SP-49 (cell line): Measurements from ENCODE around the genes LRRN3 and ZNF277.

GRCh38 chr7:107492485-107493011 lies 22.7 kb downstream of the GPR22 start:
- PRO-cap = no peak

DNA sequence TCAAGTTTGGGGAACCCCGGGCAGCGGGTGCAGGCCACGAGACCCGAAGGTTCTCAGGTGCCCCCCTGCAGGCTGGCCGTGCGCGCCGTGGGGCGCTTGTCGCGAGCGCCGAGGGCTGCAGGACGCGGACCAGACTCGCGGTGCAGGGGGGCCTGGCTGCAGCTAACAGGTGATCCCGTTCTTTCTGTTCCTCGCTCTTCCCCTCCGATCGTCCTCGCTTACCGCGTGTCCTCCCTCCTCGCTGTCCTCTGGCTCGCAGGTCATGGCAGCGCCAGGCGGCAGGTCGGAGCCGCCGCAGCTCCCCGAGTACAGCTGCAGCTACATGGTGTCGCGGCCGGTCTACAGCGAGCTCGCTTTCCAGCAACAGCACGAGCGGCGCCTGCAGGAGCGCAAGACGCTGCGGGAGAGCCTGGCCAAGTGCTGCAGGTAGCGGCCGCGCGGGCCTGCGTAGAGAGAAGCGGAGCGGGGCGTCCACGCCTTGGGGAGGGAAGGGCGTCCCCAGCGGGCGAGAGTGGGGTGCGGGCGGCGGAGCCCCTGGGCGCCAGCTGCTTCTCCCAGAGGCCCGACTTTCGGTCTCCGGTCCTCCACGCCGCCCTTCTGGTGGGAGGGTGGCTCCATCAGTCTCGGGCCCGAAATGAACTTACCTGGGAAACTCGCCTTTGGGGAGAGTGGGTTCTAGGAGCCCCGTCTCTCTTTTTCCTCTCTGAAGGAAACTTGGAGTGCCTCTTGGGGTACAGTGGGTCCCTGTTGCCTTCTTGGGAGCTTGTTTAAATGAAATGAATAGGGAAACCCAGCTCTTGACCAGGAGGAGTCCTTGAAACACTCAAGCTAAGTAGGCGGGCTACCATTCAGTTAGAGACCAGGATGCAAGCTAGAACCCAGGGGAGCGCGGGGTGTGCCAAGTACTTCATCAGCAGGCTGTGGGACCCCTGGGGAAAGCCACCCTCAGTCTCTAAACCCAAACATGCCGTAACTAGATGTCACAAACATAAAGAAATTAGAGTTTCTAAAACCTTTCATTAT lies 1.1 kb downstream of the SLC26A4 start:
- PRO-cap = no peak

- PRO-cap = no peak
Measured at GRCh38 chr7:107919676-107920518, 28.9 kb downstream of the DLD start.

- PRO-cap = no peak
Measured at GRCh38 chr7:107995029-107995562, 7.9 kb downstream of the LAMB1 start.

DNA sequence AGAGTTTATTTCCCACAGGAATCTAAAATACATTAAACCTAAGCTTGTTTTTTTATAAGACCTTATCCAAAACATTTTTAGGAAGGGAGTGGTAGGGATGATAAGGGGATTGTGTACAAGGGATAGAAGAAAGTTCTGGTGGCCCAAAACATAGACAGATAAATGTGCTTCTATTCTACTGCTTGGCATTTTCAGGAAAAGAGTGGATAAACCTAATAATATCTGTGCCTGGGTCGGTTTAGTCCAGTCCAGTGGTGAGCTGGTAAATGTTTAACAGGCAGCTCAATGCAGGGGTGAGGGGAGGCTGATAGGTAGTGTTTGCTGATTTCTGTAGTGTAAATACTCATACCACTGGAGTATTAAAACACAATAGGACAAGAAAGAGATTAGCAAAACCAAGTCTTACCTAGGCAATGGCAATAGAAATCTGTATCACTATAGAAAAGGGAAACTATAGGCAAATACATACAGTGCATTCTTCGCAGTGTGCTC lies 35.4 kb downstream of the LAMB4 start:
- PRO-cap = no peak

- PRO-cap = no peak
Measured at GRCh38 chr7:108095251-108095877, 34.8 kb downstream of the LAMB4 start.

GRCh38 chr7:111090960-111091718 lies at the start of gene LRRN3:
Gene LRRN3 (plus strand): TSS chr7:111091127.
- PRO-cap = unidirectional peak, plus-strand start at chr7:111091130

DNA sequence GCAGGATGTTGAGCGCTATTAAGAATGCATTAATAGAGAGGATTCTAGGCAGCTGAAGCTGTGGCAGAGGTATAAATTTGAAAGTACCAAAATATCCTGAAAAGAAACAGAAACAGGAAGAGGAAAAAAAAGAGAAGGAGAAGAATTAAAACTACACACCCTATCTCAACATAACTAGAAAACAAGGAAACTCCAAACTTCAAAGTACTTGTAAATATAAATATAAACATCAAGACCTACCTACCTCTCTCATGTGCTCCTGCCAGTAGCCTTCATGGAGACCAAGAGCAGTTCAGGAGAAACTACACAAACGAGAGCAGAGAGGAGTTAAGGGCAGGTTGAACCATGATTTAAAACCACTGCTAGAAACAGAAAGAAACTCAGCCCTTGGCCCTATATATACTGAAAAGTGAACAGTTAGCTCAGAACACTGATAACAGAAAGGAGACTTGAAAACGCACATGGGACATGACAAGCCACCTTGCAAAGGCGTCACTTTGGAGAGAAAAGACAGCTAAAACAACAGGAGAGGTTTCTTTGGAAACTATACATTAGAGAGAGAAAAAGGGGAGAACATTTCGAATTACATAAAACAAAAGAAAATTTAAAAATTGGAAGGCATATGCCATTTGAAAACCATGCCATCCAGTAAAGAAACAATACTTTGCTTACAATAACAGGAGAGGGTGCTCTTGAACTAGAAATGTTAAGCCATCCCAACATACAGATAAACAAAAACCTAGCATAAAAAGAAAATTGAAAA lies 233.0 kb downstream of the IMMP2L start:
- PRO-cap = no peak

GRCh38 chr7:111393208-111393921 lies 168.9 kb downstream of the IMMP2L start:
- PRO-cap = no peak

- PRO-cap = no peak
Measured at GRCh38 chr7:111413590-111414373, 148.5 kb downstream of the IMMP2L start.

DNA sequence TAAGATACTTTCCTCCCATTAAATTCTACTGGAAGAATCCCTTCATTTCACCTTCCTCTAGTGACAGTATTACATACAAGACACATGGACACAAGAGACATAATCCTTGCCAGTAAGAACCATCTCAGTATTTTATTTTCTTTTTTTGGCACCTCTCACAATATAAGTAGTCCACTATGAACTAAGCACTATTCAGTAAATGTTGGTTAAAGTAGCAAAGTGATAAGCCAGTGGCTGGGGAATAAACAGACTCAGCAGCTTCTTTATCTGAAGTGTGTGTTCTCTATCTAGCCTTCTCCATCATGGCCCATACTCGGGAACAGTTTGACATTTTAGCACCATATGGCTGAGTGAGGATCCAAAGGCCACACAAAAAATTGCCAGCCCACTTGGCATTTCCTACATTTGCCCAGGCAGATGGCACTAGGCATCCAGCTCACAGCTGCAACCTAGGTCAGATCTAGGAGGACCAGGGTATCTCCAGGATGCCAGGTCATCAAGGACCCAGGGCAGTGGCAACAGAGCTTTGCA lies 62.0 kb downstream of the DOCK4 start:
- PRO-cap = no peak

- PRO-cap = bidirectional peak, plus-strand start at chr7:112206702, minus-strand start at chr7:112206389
Measured at GRCh38 chr7:112206509-112207527, at the start of gene ZNF277. Gene ZNF277 (plus strand): TSS chr7:112206695.

DNA sequence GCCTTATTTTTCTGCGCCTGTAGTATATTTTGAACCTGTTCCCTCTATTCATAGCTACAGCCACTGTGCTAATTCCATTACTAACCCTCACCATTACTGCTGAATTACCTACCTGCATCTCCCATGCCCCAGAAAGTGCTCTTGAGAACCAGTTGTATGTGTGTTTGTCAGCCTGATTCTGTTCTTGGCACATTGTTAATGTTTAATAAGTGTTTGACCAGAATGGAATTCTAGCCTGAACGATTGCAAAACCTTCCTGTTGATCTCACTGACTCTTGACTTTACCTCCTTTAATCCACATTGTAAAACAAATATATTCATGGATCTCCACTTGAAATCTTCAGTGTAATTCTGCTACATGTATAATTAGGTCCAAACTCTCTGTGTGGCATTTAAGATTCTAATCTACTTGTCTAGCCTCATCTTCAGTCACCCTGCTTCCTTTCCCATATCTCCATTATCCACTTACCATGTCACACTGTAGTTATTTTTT lies 4.9 kb downstream of the ZNF277 start:
- PRO-cap = no peak

GRCh38 chr7:112422358-112422600 lies 28.0 kb upstream of the IFRD1 start:
- PRO-cap = no peak

GRCh38 chr7:112485629-112486081 lies 4.9 kb downstream of the LSMEM1 start:
- PRO-cap = no peak

- PRO-cap = no peak
Measured at GRCh38 chr7:112701345-112701736, 88.9 kb downstream of the TMEM168 start.

DNA sequence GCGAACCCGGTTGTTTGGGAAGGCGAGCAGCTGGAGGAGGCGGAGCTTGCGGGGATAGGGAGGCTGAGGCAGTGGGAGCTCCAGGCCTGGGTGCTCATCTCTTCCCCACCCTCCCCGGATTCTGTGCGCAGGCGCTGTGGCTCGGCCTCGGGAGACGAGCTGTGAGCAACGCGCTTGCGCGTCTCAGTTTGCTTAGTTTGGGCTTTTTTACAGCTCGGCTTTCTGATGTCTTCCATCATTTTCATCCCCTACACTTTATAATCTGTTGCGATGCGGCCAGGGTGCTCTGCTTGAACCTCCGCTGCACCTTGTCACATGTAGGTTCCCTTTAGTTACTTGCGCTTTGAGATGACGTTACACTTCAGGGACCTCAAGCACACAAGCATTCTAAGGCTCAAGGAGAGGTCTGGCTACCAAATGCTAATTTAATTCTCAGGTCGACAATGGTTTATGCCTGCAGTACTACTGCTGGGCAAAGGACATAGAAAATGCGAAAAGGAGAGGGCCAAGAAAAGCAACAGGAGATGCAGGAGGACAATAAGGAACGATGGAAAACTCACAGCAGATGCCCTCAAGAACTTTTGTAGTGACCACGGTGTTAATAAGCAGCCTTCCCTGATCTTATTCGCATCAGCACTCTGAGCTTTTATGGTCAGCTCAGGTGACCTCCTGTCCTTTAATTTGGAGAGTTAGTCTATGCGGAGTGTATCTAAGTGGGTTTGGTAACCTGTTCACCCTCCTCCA lies 479 bp upstream of the BMT2 start:
- PRO-cap = bidirectional peak, plus-strand start at position 42 of the sequence, minus-strand start outside the sequence; unidirectional peak, plus-strand start at position 354 of the sequence; unidirectional peak, plus-strand start at position 423 of the sequence

GRCh38 chr7:112976984-112977537 lies 37.4 kb upstream of the BMT2 start:
- PRO-cap = no peak

DNA sequence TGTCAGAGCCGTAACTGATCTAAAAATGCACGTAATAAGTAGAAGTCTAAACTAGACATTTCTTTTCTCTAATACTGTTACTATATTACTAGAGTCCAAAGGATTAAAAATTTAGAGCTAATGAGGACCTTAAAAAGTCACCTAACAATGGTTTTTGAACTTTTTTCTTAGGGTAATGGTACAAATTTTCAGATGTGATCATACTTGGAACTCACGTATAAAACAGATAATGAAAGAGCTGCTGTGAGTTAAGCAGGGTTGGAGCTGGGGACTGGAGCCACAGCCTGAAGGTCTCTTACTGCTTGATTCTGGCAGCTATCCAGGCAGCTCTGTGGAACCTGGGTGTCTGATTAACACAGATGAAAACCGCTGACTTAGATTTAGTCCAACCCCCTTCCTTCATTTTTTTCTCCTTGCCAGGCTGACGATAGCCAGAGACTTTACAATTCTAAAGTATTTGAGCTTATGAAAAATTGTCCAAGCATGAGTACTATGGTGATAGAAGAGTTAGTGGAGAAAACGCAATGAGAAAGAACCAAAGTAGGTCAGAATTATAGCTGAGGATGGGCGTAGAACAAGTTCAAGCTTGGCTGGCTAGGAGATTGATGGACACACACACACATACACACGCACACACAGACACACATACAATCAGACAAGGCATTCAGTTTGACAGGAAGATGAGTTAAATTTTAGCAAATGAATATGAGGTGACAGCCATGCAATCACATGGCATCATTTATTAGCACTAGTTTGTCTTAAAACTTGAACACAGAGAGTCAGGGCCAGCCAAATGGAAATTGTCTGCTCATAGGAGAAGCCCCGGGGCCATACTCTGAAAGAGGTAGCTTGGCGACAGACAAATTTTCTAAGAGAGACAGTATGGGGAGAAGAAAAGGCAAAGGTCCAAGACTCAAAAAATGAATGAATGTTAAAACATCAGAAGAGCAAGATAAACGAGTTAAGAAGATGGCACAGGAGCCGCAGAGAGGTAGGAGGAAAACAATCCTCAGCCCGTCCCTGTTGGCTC lies 13.6 kb upstream of the GPR85 start:
- PRO-cap = no peak

DNA sequence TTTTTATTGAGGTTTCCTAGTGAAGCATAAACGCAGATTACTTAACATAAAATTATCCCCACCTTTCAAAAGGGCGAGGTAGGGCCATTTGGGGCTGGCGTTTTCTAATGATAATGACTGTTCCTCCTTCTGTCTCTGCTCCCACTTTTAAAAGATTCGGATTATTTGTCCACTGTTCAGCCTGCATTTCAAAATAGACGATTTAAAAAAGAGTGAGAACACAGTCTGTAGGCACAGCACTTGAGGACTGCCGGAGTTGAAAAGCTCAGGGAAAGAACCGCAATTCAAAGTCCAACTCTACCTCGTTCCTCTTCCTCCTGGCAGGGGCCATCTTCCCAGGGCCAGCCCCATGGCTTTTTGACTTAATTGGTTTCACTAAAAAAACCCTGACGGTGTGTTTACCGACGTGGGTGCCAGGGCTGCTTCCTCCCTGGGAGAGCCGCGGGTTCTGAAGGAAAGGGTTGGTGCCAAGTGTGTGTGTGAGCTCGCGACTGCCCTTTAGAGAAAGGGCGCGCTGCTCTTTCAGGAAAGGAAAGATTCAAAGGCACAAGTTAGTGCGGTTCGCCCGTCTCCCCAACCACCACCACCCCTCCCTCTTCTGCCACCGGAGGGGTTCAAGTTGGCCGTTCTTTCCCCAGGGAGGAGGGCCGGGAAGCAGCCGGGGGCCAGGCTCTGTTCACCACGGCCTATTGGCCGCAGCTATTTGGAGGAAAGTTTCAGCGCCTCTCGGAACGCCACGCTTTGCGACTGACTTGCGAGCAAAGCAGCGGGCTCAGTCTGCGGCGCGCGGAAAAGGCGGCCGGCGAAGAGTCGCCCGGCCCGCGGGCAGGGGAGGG lies 165.6 kb upstream of the PPP1R3A start:
- PRO-cap = unidirectional peak, plus-strand start at position 453 of the sequence